ENCODE data around the gene UNC80.

GRCh38 chr2:209301390-209301984, 122.4 kb upstream of the MAP2 start:
- PRO-cap: no peak

DNA sequence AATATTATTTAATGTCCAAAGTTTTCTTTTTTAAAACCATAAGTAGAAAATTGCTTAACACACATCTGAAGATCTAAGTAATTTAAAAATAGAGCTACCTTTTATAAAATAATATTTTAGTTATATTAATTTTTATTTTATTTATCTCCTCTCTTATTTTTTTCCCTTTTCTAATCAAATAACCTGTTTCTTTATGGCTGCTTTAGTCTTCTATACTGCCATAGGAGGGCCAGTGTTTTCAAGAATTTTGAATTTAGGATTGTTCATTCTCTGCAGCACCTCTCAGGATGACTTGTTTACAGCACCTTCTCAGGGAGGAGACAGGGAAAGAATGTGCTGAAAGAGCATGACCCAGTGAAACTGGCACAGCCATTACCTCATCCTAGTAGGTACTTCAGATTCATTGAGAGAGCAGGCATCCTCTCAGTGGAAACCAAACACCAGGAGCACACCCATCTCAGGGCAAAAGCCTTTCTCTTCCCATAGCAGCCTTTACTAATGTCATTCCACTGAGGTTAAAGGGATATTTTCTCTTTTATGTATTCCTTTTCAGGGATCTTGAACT, 2.4 kb downstream of the MAP2 start:
- PRO-cap: no peak

DNA sequence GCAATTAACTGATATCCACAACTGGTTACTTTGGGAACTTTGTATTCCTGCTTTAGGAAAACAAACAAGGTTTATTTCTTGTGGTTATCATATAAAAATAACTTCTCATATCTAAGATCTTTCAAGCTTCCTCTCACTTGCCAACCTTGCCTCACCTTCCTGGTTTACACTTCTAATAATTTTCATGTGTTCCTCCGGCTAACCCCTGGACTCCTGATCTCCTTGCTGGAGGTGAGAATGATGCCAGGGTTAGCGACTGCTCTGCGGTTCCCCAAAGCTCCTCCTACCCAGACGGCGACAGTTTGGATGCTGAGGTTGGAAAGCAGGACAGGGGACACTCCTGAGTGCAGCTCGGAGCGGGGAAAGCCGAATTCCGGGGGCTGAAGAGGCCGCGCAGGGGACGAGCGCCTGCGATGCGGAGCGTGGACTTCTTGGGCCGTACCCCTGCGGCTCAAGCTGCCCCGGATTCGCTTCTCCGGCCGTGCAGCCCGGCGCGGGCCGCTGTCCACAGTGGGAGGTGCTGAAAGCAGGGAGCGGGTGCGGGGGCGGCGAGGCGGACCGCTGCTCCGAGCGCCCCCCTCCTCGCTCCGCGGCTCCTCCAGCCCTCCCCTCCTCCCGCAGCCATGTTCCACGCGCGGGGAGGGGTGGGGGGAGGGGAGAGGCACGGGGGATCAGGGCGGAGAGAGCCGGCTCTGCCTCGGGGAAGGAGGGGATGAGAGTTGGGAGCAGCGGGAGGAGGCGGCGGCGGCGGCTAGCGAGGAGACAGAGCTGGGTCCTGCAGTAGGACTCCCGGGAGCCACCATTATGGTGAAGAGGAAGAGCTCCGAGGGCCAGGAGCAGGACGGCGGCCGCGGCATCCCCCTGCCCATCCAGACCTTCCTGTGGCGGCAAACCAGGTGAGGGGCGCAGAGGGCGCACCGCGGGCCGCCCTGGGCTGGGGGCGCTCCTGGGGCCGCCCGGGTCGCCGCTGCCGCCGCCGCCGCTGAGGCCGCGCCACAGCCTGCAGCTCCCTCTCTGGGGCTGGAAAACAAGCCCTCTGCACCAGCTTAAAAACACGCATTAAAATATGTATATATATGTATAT, at the start of gene UNC80:
UNC80 (plus strand) TSS at position 564 of the 1,084 bp plus-strand sequence.
- PRO-cap: no peak

- PRO-cap: no peak
These were observed 715 bp downstream of the UNC80 start for GRCh38 chr2:209772353-209772740.

DNA sequence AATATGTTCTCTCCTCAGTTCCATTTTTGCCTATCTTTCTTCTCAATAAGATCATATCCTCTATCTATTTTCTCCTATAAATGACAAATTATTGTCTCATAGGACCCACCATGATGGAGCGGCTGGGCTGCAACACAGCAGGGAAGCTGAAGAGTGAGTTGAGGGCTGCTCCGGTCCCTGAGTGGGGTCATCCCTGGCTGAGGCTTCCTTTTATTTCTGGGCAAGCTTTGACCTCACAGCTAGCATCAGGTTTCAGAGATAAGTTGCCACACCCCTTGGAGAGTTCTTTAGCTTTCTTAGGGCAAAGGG, 11.6 kb downstream of the MYL1 start:
- PRO-cap: no peak

DNA sequence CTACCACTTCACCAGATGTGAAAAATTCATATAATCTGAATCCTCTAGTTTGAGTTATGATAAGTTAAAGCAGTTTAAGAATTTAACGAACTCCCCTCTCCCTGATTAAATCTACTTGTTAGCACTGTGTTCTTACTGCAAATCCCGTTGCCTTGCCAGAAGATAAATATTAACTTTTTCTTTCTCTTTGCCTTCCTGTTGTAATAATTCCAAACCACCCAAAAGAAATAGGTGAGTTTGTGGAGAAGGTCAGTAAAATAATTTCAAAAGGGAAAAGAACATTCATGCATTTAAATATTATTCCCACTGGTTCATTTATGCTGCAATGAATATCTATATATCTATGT, 16.4 kb upstream of the CPS1 start:
- PRO-cap: no peak

- PRO-cap: no peak
These were observed 11.4 kb upstream of the CPS1 start for GRCh38 chr2:210544975-210545456.

DNA sequence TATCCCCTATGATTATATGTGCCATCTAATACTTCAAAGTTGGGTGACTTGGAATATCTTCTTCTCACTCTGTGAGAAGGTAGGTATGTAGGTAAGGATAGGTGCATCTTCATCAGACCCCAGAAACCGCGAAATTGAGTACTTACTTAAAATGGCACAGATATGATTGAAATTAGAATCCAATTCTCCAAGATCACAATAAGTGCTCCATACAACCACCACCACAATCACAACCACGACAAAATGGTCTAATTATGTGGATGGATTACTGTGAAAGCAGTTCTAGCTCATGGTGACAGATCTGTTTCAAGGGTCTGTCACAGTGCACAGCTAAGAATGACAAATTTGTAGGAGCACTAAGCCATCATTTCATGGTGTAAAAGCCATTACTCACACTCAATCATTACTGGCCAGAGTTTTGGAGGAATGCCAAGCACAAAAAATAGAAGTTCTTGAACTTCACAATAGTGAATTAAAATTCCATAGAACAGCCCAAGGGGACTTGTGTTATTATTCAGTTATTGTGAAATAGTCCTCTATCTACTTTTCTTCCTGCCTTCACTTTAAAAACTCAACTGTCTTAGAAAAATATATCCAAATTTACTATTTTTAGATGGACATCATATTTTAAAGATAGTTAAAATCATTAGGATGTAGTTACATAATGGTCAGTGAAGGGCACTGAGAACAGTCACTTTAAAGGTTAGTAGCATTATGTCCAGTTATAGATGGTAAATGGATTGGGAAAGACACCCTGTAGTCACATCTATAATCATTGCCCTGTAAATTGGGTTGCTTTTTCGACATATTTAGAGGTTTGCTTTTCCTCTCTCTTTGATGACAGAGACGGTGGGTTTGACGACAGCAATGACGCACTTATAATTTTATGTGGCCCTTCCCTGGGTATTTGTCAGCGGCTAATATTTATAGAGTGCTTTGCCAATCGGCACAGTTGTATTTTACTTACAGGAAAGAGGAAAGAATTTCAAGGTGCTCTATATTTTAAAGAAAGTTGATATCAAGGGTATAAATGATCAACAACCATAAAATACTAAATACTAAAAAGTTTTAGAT, 2.5 kb downstream of the CPS1 start:
- PRO-cap: no peak

GRCh38 chr2:210561100-210562039, 5.0 kb downstream of the CPS1 start:
- PRO-cap: no peak

DNA sequence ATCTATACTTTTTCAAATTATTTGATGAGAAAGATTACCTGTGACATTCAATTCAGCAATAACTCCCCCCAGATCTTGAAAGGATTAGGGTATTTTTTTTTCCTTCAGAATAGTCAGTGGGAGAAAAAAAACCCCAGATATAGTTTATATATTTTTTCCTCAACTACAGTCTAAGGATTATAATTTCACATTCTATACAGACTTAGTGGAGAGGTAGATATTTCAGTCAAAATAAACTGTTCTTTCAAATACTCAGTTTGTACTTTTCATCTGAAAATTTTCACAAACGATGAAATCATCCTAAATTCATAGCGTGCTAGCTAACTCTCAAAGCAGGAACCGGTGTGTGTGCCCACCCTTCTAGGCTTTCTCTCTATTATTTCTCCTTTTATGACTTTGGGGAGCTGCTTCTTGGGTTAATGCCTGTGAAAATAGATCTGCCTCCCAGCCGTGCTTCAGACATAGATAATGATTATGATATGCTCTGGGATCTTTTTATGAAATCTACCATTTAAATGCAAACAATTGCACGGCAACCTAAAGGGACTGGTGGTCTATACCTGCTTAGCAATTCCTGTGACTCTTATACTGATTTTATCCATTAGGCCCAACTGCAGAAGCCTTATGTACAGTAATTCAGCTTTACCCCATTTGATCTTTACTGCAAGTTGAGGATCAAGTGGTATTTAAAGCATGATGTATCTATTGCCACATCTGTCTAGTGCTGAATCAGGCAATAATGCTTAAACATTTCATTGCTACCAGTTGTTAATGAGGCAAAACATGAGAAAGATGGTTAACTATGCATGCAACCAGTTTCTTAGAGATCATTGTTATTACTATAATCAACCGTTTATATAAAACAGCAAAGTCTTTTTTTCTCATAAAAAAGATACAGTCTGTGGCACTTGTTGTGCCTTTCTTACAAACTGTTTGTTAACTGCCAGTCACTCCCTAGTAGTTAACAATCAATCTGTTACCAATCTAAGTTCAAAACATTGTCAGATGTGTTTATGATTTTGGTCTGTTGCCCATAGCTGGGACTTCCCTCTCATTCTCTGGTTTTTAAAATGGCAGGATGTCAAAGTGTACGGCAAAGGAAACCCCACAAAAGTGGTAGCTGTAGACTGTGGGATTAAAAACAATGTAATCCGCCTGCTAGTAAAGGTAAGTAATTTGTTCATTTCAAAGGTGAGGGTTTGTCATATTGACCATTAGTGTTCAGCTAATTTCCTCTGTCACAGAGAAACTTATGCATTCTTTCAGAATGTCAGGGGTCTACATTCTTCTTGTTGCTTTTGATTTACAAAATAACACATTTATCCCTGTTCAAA, 31.0 kb downstream of the CPS1 start:
- PRO-cap: no peak

GRCh38 chr2:212903194-212903780, 248.1 kb downstream of the IKZF2 start:
- PRO-cap: bidirectional peak, plus-strand start at chr2:212903698, minus-strand start at chr2:212903654

DNA sequence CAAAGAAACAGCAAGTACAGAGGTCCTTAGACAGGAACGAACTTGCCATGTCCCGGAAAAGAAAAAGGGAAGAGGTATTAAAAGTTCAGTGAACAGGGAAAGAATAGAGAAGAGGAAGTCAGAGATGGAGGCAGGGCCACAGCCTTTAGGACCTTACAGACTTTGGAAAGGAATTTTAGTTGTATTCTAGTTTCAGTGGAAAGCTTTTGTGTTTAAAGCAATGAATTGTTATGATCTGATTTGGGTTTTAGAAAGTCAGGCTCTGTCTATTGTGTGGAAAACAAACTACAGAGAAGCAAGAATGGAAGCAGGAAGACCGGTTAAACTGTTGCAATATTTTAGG, 22.0 kb downstream of the IKZF2 start:
- PRO-cap: no peak

GRCh38 chr2:213157198-213157815, 5.9 kb upstream of the IKZF2 start:
- PRO-cap: no peak

DNA sequence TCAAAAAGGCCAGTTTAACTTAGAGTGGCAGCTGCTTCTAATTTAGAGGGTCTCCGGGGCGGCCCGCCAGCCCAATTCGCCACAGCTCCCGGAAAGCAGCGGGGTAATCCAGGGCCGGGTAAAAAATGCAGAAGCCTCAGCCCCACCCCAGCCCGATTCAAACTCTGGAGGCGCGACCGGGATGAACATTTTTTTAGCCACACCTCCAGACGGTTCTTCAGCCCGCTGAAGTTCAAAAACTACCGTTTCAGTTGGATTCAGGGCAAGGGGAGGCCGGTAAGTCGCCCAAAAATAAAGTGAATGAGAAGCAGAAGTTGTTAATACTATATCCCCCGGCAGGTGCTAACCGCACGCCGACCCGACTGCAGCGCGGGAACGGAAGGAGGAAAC, 549 bp downstream of the BARD1 start:
- PRO-cap: bidirectional peak, plus-strand start at position 250 of the sequence, minus-strand start at position 97 of the sequence

- PRO-cap: no peak
These were observed 55.9 kb downstream of the ATIC start for GRCh38 chr2:215367851-215368132.

DNA sequence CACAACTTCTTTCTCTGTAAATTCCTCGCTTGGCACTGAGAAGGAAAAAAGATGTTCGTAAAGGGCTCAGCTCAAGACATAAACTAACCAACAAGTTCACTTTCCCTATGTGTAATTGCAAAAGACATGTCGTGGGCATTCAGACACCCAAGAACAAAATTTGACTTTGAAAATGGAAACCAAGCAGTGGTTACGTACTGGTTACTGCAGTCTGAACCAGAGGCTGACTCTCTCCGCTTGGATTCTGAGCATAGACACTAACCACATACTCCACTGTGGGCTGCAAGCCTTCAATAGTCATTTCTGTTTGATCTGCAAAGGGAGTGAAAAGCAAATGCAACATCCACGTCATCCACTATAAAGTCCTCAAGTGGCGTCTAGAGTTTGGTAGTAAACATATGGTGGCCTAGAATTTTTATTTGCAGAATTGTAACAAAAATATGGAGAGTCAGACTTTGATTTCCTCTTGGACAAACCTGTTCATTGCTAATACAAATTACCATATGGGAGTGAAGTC, 53.8 kb downstream of the FN1 start:
- PRO-cap: no peak

- PRO-cap: no peak
These were observed 38.8 kb downstream of the FN1 start for GRCh38 chr2:215397073-215397475.

DNA sequence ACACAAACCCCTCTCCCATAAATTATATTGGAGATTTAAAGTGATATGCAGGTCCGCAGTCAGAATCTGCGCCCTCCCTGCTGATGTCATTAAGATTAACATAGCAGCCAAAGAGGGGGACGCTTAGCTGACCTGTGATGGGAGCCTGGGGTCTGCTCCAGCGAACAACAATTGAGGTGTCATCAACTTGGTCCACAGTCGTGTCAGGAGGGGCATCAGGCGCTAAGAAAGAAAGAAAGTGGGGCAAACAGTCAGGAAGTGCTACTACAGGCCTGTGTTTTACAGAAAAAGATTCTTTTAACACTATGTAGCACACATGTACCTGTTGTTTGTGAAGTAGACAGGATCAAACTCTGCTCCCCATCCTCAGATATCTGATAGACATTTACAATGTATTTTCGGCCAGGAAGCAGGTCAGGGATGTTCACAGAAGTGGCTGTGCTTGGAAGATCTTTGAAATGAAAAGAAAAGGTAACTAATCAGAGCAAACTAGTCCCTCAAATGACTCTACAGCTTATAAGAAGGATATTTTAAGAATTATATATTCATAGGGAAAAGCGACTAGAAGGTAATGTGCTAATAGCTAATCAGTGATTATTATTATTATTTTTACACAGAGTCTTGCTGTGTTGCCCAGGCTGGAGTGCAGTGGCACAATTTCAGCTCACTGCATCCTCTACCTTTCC, 27.7 kb downstream of the FN1 start:
- PRO-cap: no peak

DNA sequence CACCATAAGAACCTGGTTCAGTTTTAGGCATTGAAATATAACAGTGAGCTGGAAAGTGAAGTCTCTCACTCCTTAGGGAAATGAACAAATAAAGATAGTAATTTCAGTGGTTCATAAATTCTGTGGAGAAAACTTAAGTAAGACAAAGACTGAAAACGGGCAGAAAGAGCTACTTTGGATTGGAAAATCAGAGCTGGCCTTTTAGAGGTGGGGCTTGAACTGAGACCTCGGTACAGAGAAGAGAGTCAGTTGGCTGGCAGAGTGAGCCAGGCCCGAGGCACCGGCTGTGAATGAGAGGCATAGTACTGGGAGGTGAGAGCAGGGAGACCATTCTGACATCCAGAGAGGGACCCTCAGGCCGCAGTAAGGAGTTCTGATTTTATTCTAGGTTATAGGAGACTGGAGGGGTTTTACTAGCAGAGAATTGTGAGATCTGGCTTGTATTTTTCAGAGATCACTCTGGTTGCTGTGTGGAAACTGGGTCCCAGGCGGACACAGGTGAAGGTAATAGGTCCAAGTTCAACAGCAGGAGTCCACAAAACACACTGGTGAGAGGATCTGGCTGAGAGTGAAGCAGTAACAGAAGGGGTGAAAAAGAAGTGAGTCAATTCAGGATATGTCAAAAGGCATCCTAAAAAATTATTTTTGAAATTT, 75.9 kb upstream of the FN1 start:
- PRO-cap: no peak

DNA sequence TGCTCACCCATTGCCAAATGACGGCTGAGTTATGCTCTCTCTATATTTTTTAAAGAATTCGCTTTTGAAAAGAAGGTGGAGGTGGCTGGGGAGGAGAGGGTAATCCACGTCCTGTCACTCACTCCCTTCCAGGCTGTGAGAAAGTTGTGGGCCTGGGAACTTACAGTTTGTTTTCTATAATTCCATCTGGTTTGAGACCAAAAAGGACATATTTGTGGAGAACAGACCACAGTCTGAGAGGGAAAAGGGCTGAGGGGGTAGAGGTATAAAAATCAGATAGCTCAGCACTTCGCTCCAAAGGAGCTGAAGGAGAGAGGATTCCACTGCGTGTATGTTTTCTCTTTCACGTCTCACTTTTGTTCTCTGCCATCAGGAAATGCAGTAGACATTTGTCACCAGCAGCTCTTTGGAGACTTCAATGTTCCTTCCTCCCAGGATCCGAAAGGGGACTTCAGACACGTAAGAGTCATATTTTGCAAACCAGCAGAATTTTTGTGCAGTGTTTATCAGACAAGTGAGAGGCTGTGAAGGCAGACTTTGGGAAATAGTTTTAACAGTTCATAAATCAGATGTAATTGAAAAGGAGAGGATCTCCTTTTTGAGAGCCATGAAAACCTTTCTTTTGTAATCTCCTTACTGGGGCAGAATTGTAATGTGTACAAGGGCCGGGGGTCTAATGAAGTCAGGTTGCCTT, 282.1 kb upstream of the FN1 start:
- PRO-cap: no peak